Measurements from ENCODE around the gene SLC25A30.

DNA sequence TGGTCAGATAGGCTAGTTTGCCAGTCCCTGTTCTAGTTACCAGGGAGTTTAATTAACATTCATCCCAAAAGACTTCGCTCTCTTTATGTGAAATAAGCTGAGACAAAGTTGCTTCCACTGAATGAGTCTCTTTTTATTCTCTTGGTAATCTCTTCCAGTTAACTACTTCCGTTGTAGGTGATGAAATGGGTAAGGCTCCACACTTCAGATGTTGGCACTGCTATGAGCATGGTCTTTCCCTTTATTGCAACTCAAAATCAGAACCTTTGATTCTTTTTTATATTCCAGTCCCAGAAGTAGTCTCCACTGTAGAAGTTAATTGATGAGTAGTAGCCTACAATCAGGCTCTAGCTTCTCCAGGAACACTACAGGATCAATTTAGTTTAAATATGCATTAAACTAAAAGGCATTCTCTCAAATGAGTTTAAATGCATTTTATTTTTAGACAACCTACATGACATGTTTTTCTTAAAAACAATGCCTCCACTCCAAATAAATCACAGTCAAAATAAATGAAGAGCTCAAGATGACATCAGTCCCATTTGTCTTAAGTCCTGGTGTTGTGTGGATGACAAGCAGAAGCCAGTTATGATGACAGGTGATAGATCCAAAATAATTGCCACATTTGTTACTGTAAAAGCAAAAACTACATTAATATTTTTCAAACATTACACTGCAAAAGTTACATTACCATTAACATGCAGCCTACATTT lies 4.1 kb downstream of the TPT1 start:
- PRO-cap, 4 experiments, result no peak in any of the 4 experiments
- RAMPAGE, long total RNA, 2 experiments, result no peak in any of the 2 experiments
- RRBS, result no CpG with 5 or more reads among the region's 2 CpGs

DNA sequence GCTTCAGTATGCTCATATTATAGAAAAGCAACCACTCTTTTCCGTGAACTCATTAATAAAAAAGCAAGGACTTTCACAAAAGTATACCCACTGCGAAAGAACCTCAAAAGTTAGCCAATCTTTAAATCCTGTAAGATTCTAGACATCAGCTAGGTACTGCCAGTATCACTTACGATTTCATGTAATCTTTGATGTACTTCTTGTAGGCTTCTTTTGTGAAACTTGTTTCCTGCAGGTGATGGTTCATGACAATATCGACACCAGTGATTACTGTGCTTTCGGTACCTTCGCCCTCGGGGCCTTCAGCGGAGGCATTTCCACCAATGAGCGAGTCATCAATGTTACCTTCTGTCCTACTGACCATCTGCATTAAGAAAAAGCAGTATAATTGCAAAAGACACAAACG lies 1.2 kb downstream of the TPT1 start:
- PRO-cap, 4 experiments, result no peak in any of the 4 experiments
- RAMPAGE, long total RNA, 2 experiments, result no peak in any of the 2 experiments
- RRBS, result no CpG with 5 or more reads among the region's 10 CpGs

GRCh38 chr13:45361180-45362687 lies 20.8 kb upstream of the TPT1 start:
- PRO-cap, 4 experiments, result no peak in any of the 4 experiments
- RAMPAGE, long total RNA, 2 experiments, result no peak in any of the 2 experiments
- RRBS, result no CpG with 5 or more reads among the region's 31 CpGs

DNA sequence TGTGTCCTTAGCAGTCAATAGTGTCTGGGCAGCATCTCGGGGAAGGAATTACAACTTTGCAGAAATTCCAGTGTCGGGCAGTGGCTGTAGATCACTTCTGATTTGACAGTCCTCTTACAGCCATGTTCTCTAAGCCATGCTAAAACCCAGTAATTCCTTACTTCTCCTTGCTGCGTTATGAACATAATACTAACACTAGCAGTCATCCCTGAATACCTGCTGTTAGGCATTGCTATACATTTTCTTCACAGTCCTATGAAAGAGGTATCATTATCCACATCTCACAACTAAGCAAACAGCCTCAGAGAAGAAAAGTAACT lies 3.3 kb downstream of the SLC25A30 start:
- PRO-cap, 4 experiments, result no peak in any of the 4 experiments
- RAMPAGE, long total RNA, 2 experiments, result no peak in any of the 2 experiments
- RRBS, result no CpG with 5 or more reads among the region's 3 CpGs

DNA sequence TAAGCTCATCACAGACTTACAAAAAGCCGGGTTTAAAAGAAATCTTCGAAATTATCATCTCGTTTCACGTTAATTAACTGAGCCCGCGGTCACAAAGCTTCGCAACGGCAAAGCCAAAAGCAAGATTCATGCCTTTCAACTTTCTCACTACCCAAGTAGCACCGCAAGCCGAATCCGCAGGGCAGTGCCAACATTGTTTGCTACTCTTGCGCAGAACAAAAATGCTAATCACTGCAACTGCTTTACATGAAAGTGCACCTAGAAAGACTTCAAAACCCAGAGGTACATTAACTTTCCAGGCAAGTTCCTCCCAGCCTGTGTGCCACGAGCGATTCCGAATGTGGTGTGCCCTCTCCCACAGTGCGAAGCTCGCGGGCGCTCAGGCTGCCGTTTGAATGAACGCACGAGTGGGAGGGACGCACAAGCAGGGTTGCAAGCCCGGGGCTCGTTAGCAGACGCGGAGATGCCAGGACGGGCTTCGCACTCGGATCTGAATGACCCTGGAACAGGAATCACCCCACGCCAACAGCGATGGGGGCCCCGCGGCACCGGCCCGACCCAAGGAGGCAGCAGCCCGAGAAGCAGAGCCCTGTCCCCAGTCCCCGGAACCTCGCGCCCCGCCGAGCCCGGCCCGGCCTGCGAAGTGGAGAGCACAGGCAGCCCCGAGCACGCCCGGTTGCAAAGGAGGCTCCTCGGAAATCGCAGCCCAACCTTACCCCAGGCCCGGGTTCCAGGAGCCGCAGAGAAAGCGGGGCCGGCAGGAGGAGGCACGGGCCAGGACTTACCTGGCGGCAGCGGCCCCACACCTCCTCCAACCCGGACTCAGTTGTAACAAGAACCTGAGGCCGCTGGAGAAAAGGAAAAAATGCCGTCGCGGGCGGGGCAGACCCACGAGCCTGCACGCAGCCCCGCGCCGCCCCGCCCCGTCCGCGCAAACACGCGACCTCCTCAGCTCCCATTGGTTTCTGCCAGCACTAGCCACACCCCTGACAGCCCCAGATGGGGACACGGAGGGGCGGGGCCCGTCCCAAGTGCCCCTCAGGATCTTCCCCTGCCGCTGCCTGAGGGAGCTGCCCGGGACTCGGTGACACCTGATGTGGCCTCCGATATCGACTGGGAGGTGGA lies at the start of gene SLC25A30:
SLC25A30 (minus strand) TSS at position 859 of the 1,125 bp plus-strand sequence.
- PRO-cap, 4 experiments, result peak in 4 of 4 experiments; most common plus-strand start position 451 of the sequence (in 3); most common minus-strand start position 397 of the sequence (in 4)
- RAMPAGE, long total RNA, 2 experiments, result start-site peak on the minus strand in 1 of 2 experiments, centred at position 838 of the sequence, 18 reads per replicate
- RRBS, result 3% methylated on average over 26 of the region's 82 CpGs

GRCh38 chr13:45521136-45521628 lies 56.4 kb downstream of the COG3 start:
- PRO-cap, 4 experiments, result no peak in any of the 4 experiments
- RAMPAGE, long total RNA, 2 experiments, result start-site peak on the plus strand in 1 of 2 experiments, at chr13:45521324-45521474 at its widest, 5 reads per replicate
- RRBS, result no CpG with 5 or more reads among the region's 5 CpGs

DNA sequence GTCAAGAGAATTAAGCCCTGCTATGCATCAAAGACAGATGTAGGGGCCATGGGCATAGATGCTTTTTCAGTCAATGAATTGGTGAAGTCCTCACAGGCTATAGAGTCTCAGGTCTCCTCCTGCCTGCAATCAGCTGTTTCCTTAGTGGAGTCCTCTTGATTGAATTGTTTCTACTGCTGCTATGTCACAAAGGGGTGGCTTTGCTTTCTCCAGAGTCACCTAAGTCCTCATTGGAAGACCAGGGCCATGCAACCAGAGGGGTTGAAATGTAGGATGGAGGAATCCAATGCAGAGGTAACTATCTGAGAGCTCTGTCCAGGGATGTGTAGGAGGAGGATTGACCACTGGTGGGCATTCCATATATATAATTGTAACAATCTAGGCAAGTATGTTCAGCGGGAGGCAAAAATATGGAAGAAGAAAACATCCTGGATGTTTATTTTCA lies 1.2 kb downstream of the CBY2 start:
- PRO-cap, 4 experiments, result no peak in any of the 4 experiments
- RAMPAGE, long total RNA, 2 experiments, result no peak in any of the 2 experiments
- RRBS, result no CpG with 5 or more reads among the region's 1 CpG

- PRO-cap, 4 experiments, result peak in 2 of 4 experiments; most common minus-strand start chr13:45891989 (in 2)
- RAMPAGE, long total RNA, 2 experiments, result no peak in any of the 2 experiments
- RRBS, result no CpG with 5 or more reads among the region's 1 CpG
These were observed 40.3 kb upstream of the SIAH3 start for GRCh38 chr13:45891897-45892143.

DNA sequence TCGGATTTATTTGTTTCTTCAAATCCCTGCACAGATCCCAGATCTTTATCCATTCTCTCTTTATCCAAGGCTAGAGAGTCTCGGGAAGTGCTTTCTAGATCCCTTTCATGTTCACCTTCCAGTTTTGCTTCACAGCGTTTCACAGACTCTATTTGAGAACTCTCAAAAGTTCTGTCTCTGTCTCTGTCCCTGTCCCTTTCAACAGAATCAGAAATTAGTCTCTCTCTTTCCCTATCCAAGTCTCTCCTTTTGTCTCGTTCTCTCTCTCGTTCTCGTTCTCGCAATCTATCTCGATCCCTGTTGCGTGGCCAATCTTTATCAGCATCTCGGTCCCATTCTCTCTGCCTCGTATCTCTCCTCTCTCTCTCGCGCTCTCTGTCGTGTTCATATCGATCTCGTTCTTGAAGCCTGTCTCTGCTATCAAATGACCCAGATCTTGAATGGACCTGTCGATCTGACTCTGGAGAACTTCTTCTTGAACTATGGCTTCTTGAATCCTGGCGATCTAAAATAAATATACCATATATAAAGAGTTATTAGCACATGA lies 84.9 kb downstream of the ZC3H13 start:
- PRO-cap, 4 experiments, result no peak in any of the 4 experiments
- RAMPAGE, long total RNA, 2 experiments, result no peak in any of the 2 experiments
- RRBS, result no CpG with 5 or more reads among the region's 18 CpGs

DNA sequence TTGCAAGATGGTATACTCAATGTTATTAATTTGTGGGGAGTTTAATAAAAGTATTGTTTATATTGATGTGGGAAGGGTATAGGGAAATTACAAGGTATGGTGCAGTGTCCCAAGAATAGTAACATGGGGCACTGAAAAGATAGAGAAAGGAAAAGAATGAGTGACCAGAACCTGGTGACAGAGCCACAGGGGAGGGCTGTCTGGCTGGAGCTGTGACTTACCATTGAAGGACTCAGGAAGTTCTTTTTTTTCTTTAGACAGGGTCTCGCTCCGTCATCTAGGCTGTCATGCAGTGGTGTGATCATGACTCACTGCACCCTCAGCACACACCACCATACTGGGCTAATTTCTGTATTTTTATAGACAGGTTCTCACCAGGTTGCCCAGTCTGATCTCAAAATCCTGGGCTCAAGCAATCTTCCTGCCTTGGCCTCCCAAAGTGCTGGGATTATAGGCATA lies 8.7 kb upstream of the CPB2 start:
- PRO-cap, 4 experiments, result no peak in any of the 4 experiments
- RAMPAGE, long total RNA, 2 experiments, result no peak in any of the 2 experiments
- RRBS, result no CpG with 5 or more reads among the region's 2 CpGs

GRCh38 chr13:46142110-46142450 lies 37.2 kb upstream of the CPB2 start:
- PRO-cap, 4 experiments, result no peak in any of the 4 experiments
- RAMPAGE, long total RNA, 2 experiments, result no peak in any of the 2 experiments
- RRBS, result no CpG with 5 or more reads among the region's 6 CpGs

DNA sequence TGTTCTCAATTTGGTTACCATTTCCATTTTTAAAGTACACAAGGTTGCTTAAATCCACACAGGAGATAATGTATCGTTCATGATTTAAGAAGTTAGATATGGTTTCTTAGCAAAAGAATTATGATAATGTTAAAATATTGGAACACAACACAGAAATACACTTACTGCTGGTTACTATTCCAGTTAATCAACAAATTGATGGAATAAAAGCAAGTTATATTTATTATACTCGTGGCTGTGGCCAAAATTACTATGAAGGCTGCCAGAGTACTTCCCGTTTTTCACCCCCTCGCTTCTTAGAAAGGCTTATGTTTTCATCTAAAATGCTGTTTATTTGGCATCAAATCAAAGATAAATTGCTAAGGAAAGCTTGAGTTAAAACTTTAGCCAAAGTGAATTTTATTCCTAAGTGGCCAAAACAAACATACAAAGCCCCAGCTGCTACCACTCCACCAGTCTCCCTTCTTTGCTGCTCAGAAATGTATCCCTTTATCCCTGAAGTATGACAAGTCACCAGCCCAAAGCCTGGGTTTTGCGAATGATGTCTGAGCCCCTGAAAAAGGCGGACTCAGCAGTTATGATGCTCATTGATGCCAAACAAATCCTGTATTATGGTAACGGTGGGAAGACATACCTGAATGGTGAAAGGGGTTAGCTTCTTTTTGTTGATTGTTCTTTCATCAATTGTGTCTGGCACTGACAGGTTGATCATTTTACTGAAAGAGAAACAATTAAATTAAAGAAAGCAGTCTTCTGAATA lies 27.6 kb downstream of the LCP1 start:
- PRO-cap, 4 experiments, result no peak in any of the 4 experiments
- RAMPAGE, long total RNA, 2 experiments, result no peak in any of the 2 experiments
- RRBS, result no CpG with 5 or more reads among the region's 7 CpGs

- PRO-cap, 4 experiments, result no peak in any of the 4 experiments
- RAMPAGE, long total RNA, 2 experiments, result no peak in any of the 2 experiments
- RRBS, result no CpG with 5 or more reads among the region's 5 CpGs
These were observed 66.5 kb downstream of the RUBCNL start for GRCh38 chr13:46320378-46321045.

DNA sequence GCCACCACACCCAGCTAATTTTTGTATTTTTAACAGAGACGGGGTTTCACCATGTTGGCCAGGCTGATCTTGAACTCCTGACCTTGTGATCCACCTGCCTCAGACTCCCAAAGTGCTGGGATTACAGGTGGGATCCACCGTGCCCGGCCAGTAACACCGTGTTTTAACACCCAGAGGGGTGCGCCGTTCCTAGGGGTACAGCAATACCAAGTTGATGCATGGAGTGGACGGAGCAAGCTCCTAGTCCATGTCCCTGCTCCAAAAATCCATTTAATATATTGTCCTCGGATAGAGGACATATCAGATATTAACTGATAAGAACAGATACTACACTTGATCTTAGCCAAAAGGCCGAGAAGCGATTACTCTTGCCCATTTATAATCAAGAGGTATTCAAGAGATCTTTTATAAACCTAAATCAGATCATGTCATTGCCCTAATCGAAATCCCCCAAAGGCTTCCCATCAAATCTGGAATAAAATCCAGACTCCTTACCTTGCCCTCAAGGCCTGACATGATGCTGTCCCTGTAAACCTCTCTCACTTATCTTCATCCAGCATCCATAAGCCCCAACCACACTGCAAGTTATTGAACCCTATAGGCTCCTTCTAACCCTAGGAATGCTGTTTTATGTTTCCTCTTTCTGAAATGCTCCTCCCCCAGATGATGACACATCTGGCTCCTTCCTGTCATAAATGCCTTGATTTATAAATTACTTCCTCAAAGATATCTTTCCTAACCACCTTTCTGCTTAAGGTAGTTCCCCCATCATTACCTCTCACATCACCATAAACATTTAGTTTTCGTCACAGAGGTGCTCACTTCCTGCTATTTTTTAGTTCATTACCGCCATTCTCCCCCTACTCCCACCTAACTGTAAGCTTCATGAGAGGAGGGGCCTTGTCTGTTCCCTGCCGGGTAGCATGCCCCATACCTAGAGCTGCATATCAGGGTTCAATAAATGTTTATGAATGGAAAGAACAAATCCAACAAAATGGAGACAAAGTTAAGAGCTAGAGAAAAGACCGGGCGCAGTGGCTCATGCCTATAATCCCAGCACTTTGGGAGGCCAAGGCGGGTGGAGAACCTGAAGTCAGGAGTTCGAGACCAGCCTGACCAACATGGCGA lies 12.5 kb downstream of the RUBCNL start:
- PRO-cap, 4 experiments, result no peak in any of the 4 experiments
- RAMPAGE, long total RNA, 2 experiments, result no peak in any of the 2 experiments
- RRBS, result 92% methylated on average over 2 of the region's 19 CpGs

DNA sequence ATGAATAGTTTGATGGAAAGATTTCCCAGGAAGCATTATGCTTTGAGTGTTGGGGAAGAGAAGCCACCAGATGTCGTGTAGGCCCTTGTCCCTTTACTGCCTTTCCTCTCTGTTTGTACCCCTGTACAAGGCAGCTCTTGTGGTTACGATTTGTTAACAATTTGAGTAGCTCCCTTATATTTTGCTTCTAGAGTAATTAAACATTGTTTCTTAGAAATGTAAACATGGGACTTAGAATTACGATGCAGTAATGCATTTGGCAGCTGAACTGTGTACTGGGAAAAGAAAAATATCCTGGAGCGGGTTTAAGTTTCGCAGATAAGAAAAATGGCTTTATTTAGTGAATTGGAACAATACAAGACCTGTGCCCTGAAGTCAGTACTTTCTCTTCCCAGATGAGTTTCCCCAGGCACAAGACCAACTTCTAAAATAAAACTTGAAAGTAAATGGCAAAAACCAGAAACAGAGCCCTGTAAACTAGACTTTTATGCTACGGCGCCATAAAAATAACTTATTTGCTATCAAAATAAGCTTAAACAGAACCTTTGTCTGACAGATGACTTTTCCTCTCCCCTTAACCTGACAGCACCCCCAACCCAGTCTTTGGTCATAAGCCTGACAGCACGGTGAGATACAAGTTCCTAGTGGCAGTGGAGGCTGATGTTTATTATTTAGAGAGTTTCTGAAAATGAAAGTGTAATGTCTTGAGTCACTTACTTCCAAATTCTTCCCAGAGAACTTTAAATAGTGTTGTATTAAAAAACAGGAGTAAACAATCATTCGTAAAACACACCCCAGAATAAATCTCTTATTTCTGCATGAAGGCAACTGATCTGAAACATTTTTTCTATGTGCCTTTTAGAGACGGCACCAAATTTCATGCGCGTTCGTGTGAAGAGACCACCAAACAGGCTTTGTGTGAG lies 63.1 kb downstream of the LRCH1 start:
- PRO-cap, 4 experiments, result peak in 2 of 4 experiments; most common plus-strand start position 606 of the sequence (in 1); most common minus-strand start position 605 of the sequence (in 1)
- RAMPAGE, long total RNA, 2 experiments, result no peak in any of the 2 experiments
- RRBS, result no CpG with 5 or more reads among the region's 13 CpGs

- PRO-cap, 4 experiments, result peak in 4 of 4 experiments; most common plus-strand start chr13:46641940 (in 1); most common minus-strand start chr13:46641816 (in 4)
- RAMPAGE, long total RNA, 2 experiments, result no peak in any of the 2 experiments
- RRBS, result no CpG with 5 or more reads among the region's 14 CpGs
These were observed 88.6 kb downstream of the LRCH1 start for GRCh38 chr13:46641476-46642161.

DNA sequence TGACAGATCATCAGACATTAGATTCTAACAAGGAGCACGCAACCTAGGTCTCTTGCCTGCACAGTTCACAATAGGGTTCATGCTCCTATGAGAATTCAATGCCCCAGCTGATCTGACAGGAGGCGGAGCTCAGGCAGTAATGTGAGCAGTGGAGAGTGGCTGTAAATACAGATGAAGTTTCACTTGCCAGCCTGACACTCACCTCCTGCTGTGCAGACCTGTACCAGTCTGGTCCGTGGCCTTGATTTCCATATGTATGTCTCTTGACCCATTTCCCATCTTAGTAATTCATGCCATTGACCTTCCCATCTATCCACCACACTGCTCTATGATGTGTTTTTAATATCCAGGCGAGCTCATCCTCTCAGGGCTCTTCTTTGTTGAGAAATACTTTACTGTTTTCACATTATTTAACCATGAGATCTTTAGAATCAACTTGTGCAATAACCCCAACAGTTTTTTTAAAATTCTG lies 95.2 kb downstream of the LRCH1 start:
- PRO-cap, 4 experiments, result peak in 2 of 4 experiments; most common plus-strand start position 170 of the sequence (in 2); most common minus-strand start position 69 of the sequence (in 1)
- RAMPAGE, long total RNA, 2 experiments, result no peak in any of the 2 experiments
- RRBS, result no CpG with 5 or more reads among the region's 4 CpGs

GRCh38 chr13:48121788-48122124 lies 26.9 kb upstream of the MED4 start:
- PRO-cap, 4 experiments, result no peak in any of the 4 experiments
- RAMPAGE, long total RNA, 2 experiments, result no peak in any of the 2 experiments
- RRBS, result no CpG with 5 or more reads among the region's 4 CpGs

DNA sequence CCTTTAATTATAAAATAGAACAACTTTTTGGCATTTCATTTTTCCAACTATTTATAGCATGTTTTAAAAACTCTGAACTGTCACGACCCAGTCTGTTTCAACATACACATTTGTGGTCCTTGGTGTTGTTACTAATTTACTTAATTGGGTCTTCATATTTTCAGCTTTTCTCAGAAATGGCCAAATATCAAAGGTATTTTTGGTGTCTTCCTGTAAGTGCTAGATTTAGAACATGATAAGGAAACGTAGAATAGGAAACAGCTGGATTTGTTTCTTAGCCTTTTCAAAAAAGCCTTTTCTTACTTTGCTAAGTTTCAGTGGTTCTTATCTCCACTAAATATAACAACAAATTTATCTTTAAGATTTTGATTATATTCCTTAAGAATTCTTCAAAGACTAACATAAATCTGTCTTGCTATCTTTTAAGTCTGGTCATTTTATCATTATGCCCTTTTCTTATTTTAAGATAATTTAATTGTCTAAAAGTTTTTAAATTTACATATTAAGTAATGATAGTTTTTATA lies 11.3 kb downstream of the LPAR6 start:
- PRO-cap, 4 experiments, result no peak in any of the 4 experiments
- RAMPAGE, long total RNA, 2 experiments, result no peak in any of the 2 experiments
- RRBS, result no CpG with 5 or more reads among the region's 2 CpGs

GRCh38 chr13:48402753-48403971 lies 9.8 kb downstream of the LPAR6 start:
- PRO-cap, 4 experiments, result peak in 4 of 4 experiments; most common plus-strand start chr13:48403271 (in 4)
- RAMPAGE, long total RNA, 2 experiments, result no peak in any of the 2 experiments
- RRBS, result no CpG with 5 or more reads among the region's 4 CpGs